ENCODE measurements around the gene MIF.

DNA sequence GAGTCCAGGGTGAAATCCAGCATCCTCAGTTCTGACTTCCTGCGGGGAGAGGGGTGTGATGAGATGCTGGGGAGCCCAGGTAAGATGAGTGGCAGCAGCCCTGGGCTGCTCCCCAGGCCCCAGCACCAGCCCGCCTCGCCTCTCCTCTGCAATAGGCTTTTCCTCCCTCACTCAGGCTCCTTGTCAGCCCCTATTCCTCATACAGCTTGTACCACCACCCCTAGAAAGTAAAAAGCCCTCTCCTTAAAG lies 12.1 kb upstream of the TOP3B start:
- PRO-cap: no peak
- RAMPAGE, long total RNA, 4 experiments: no peak in any of the 4 experiments

DNA sequence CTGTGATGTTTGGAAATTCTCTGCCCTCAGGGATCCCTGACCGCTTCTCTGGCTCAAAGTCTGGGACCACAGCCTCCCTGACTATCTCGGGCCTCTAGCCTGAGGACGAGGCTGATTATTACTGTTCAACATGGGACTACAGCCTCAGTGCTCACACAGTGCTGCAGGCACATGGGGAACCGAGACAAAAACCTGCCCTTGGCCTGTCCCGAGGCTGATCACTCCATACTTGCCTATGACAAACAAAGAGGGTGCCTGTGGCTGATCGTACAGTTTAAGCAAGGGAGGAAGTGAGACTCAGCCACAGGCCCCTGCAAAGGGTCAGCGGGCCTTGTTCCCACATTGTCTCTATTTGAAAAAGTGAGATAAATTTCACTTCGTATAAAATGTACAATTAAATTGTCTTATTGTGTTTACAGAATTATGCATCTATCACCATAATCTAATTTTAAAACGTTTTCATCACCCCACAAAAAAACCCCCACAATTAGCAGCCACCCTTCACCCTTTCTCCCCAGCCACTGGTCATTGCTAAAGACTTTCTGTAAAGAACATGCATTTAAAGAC lies 43.9 kb upstream of the TOP3B start:
- PRO-cap: no peak
- RAMPAGE, long total RNA, 4 experiments: no peak in any of the 4 experiments

GRCh38 chr22:22394792-22395123 lies 113.8 kb downstream of the ZNF280B start:
- PRO-cap: no peak
- RAMPAGE, long total RNA, 4 experiments: no peak in any of the 4 experiments

DNA sequence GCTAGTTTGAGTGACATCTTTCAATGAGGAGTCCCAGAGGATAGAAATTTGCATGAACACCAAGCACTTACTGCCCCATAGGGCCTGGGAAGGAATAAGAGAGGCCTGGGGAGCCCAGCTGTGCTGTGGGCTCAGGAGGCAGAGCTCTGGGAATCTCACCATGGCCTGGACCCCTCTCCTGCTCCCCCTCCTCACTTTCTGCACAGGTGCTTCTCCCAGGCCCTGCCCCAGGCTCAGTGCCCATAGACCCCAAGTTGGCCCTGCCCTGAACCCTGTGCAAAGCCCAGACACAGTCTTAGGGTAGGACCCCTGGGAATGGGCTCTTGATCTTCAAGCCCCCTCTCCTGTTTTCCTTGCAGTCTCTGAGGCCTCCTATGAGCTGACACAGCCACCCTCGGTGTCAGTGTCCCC lies 76.0 kb upstream of the IGLL5 start:
- PRO-cap: no peak
- RAMPAGE, long total RNA, 4 experiments: no peak in any of the 4 experiments

DNA sequence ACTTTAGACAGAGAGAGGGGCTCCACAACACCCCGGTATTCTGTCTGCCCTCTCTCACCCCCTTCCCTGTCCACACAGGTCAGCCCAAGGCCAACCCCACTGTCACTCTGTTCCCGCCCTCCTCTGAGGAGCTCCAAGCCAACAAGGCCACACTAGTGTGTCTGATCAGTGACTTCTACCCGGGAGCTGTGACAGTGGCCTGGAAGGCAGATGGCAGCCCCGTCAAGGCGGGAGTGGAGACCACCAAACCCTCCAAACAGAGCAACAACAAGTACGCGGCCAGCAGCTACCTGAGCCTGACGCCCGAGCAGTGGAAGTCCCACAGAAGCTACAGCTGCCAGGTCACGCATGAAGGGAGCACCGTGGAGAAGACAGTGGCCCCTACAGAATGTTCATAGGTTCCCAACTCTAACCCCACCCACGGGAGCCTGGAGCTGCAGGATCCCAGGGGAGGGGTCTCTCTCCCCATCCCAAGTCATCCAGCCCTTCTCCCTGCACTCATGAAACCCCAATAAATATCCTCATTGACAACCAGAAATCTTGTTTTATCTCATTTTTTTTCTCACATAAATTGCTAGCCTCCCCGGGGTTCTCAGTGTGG lies 7.8 kb downstream of the IGLL5 start:
- PRO-cap: no peak
- RAMPAGE, long total RNA, 4 experiments: no peak in any of the 4 experiments

- PRO-cap: no peak
- RAMPAGE, long total RNA, 4 experiments: no peak in any of the 4 experiments
These were observed 57.1 kb downstream of the BCR start for GRCh38 chr22:23237385-23237783.

DNA sequence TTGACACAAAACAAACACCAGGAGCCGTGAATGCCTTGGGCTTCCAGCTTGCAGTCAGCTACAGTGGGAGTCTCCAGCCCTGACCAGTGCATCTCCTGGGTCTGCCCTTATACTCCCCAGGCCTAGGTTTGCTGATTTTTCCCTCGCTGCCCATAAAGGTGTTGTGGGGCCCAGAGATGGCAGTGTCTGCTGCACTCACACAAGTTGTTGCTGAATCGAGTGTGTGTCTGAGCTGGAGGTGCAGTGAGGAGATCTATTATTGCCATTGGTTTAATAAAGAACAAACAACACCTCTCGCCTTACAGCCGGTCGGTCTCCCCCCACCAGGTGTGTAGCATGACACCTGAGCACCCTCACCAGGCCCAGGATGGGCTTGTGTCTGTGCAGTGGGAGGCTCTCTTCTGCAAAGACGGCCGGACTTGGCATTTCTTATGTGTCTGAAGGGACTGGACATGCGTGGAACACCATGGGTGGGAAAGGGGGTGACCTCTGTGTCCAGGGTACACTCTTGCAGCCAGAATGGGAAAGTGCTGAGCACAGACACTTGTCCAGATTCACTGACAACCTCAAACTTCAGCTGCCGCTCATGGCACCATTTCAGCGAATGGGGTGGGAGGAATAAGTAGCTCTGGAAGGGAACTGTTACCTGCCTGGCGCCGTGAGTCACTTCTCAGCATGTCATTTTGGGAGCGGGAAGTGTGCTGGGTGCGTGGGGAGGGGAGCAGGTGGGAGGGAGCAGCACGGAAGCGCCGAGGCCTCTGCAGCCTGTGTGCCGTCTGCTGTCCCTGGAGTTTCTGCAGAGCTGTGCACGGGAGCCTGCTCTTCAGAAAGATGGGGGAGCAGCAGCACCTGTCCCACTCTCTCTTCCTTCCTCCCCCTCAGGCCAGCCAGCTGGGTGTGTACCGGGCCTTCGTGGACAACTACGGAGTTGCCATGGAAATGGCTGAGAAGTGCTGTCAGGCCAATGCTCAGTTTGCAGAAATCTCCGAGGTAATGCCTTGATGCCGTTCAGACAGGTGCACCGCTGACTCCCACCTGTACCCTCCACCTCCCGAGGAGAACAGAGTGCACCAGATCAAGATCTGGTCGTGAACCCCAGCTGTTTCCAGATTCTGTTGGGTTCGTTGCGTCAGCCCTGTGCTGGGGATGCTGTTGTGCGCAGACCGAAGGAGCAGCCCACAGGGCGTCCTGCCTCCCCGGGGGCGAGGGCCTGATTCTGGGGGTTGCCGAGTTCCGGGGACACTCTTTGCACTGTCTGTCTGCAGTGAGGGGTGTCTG lies 87.7 kb downstream of the BCR start:
- PRO-cap: no peak
- RAMPAGE, long total RNA, 4 experiments: no peak in any of the 4 experiments

- PRO-cap: no peak
- RAMPAGE, long total RNA, 4 experiments: no peak in any of the 4 experiments
These were observed 103.6 kb downstream of the BCR start for GRCh38 chr22:23283584-23284709.

DNA sequence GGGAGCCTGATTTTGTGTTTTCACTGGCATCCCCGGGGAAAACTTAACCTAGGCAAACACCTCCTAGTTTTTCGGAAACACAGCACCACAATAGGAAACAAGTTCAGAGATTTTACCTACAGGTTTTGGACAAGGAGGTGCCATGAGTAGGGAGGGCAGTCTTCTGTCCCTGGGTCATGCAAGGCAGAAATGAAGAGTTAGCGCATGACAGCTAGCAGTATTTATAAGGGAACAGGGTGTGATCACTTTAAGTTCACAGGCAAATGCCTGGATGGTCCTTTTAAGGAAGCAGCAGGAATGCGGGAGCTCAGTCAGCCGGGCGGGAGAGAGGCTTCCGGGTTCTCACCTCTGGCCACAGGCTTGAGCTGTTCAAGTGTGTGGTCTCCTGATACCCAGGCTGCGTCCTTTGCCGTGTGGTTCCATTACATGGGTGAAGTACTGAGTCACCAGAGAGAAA lies 105.3 kb downstream of the BCR start:
- PRO-cap: no peak
- RAMPAGE, long total RNA, 4 experiments: no peak in any of the 4 experiments

- PRO-cap: no peak
- RAMPAGE, long total RNA, 4 experiments: no peak in any of the 4 experiments
These were observed 786 bp downstream of the CHCHD10 start for GRCh38 chr22:23767050-23767322.

DNA sequence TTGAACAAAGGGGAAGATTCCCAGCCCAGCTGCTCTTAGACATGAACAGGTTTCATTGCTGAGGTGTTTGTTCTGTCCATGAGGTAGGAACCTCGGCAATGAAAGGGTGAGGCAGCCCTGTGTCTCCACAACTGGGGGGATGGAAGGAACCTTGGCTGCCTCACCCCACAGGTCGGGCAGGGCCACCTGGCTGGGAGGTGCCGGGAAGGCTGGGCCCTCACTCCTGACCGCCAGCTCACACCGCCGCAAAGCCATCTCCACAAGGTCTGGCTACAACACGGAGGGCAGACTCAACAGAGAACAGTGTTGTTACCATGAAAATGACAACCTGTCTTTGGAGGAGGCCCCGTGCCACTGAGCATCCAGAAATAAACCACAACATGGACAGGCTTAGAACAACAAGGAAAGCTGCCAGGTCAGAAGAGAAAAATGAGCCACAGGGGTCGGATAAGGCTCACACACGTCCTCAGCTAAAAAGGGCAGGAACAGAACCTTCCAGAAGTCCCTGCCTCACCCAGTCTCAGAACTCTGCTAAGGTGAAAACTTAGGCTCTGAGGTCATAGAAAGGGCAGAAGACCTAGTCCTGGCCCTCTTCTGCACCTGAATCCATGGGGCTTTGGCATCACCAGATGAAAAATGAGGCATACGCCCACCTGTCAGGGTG lies 3.0 kb downstream of the DERL3 start:
- PRO-cap: no peak
- RAMPAGE, long total RNA, 4 experiments: no peak in any of the 4 experiments

DNA sequence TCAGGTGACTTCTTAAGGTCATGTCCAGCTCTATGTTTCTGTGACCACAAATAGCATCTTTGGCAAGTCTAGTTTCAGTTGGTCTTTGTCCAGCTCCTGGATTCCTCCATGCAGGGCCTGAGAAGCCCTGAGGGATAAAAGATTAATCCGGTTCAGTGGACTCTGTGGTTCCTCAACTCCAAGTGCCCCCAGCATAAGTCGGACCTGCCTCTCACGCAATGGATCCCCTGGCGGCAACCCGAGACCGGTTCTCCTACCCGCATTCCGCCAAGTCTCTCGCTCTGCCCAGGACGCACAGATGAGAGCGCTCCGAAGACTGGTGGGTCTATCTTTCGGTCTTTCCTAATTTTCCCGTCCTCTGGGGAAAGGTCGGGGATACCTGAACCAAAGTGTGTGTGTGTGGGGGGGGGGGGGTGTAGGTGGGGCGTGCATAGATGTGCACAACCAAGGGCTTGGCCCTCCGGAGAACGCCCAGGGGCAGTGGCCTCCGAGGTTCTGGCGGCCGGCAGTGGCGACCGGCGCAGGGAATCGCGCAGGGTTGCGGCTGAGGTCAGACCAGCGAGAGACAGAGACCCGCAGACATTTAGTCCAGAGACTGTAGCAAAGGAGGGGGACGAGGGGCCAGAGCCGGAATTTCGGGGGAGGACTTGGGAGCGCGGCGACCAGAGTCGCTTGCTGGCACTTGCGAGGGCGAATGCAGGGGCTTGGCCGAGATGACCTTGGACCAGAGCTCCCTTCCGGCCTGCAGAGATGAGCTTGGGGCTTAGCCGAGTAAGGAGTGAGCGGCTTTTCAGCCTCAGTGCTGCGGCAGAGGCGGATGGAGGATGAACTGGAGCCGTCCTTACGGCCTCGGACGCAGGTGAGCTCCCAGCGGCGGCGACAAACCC lies 759 bp upstream of the SLC2A11 start:
- PRO-cap: no peak
- RAMPAGE, long total RNA, 4 experiments: no peak in any of the 4 experiments

DNA sequence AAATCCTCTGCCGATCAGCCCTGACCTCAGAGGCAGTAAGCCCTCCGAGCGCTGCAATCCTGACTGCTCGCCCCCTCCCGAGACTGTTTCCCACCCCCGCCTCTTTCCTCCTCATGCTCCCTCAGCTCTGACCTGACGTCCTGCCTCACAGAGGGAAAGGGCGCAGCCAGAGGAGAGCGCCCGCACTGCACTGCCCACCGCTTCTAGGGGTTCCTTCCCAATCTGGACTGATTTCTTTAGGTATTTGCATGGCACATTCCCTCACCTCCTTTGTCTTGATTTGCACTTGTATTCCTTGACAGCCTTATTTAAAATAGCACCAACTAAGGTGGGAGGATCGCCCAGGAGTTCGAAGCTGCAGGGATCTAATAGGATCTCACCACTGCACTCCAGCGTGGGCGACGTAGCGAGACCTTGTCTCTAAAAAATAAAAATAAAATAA lies 624 bp downstream of the SLC2A11 start:
- PRO-cap: no peak
- RAMPAGE, long total RNA, 4 experiments: no peak in any of the 4 experiments

DNA sequence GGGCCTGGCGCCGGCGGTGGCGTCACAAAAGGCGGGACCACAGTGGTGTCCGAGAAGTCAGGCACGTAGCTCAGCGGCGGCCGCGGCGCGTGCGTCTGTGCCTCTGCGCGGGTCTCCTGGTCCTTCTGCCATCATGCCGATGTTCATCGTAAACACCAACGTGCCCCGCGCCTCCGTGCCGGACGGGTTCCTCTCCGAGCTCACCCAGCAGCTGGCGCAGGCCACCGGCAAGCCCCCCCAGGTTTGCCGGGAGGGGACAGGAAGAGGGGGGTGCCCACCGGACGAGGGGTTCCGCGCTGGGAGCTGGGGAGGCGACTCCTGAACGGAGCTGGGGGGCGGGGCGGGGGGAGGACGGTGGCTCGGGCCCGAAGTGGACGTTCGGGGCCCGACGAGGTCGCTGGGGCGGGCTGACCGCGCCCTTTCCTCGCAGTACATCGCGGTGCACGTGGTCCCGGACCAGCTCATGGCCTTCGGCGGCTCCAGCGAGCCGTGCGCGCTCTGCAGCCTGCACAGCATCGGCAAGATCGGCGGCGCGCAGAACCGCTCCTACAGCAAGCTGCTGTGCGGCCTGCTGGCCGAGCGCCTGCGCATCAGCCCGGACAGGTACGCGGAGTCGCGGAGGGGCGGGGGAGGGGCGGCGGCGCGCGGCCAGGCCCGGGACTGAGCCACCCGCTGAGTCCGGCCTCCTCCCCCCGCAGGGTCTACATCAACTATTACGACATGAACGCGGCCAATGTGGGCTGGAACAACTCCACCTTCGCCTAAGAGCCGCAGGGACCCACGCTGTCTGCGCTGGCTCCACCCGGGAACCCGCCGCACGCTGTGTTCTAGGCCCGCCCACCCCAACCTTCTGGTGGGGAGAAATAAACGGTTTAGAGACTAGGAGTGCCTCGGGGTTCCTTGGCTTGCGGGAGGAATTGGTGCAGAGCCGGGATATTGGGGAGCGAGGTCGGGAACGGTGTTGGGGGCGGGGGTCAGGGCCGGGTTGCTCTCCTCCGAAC lies at the start of gene MIF:
TSS of gene MIF (plus strand) at position 42 of the 1,001 bp plus-strand sequence.
- PRO-cap: unidirectional peak, plus-strand start at position 42 of the sequence
- RAMPAGE, long total RNA, 4 experiments: start-site peak on the plus strand in 4 of 4 experiments, centred at positions 70 to 89 of the sequence, 532 to 4,425 reads per replicate

DNA sequence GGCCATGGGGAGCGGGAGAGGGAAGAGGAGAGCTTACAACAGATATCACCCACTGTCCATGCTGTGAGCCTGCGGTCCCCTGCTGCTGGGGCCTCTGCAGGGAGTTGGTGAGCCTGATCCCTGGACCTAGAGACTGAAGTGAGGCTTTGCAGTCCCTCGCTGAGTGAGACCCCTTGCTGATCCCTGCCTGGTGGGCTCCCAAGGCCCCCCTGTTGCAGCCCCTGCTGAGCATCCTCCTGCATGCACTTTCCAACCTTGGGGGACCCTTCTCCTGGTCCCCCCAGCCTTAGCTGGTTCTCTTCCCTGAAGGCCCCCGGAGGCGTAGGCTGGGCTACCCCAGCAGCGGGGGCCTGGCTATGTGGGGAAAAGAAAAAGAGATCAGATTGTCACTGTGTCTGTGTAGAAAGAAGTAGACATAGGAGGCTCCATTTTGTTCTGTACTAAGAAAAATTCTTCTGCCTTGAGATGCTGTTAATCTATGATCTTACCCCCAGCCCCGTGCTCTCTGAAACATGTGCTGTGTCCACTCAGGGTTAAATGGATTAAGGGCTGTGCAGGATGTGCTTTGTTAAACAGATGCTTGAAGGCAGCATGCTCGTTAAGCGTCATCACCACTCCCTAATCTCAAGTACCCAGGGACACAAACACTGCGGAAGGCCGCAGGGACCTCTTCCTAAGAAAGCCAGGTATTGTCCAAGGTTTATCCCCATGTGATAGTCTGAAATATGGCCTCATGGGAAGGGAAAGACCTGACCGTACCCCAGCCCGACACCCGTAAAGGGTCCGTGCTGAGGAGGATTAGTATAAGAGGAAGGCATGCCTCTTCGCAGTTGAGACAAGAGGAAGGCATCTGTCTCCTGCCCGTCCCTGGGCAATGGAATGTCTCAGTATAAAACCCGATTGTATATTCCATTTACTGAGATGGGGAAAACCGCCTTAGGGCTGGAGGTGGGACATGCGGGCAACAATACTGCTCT lies 12.8 kb downstream of the MIF start:
- PRO-cap: no peak
- RAMPAGE, long total RNA, 4 experiments: no peak in any of the 4 experiments

DNA sequence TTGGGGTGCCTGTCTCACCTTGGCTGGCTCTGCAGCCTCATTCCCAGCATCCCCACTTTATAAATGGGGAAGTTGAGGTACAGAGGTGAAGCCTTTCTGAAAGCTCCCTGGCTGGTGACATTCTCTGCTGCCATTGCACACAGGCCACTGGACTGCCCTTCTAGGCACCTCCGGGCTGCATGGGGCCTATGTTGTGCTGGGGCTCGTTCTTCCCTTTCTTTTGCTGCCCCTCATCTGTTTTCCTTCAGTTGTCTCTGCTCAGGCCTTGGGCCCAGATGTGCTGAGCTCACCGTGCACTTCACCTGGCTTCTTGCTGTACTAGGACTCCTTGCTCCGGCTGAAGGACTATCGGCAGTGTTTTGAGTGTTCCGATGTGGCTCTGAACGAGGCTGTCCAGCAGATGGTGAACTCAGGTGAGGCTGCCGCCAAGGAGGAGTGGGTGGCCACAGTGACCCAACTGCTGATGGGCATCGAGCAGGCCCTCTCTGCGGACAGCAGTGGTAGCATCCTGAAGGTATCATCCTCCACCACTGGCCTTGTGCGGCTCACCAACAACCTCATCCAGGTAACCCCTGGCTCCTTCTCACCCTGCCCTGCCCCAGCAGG lies 59.5 kb downstream of the CABIN1 start:
- PRO-cap: no peak
- RAMPAGE, long total RNA, 4 experiments: no peak in any of the 4 experiments

DNA sequence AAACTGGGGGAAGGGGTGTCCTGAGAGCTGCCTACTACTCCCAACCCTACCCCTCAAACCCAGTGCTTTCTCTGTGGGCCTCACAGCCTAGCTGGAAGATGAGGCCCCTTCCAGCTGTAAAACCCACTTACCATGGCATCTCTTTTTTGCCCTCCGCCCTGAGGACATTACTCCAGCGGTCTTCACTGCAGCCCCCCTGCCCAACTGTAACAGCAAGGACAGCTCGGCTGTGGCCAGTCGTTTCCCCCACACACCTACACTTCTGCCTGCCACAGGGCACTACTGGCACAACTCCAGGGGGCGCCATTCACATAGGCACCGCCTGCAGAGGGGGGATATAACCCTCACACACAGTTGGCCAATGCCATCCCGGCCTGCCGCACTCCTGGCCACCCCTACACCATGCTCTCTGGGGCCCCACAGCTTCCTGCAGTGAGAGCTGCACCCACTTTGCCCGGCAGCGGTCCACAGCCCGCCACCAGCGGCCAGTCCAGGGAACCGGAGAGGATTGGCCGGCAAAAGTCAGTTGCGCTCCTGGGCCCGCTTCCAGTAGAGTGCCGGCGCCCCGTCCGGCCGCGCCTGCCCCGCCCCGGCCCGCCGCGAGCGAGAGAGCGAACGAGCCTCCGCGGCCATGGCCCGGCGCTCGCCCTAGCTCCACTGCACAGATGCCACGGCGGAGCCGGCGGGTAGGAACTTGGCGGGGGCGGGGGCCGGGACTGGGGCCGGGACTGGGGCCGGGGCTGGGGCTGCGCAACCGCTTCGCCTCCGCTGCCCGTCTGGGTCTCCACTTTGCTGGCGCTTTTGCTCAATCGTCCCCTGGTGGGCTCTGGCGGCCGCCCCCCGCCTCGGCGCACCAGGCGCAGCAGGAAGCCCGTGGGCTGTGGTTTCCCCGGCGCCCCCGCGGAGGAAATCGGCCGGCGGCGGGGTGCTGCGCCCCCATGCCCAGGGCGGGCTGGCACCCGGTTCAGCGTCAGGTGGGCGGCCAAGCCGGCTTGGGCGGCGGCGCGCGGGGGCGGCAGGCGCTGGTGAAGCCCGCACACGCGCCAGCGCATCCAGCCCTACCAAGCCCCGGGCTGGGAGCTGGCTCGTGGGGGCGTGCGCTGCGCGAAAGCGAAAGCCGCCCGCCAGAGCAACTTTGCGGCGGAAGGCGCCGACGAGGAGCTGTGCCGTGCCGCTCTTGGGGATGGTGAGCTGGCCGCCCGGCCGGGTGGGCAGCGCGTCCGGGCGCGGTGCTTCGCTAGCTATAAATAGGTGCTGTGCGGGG lies 25.5 kb upstream of the SUSD2 start:
- PRO-cap: unidirectional peak, plus-strand start at position 549 of the sequence; unidirectional peak, plus-strand start at position 662 of the sequence
- RAMPAGE, long total RNA, 4 experiments: start-site peak on the plus strand in 2 of 4 experiments, centred at positions 591 to 608 of the sequence, 71 to 145 reads per replicate

DNA sequence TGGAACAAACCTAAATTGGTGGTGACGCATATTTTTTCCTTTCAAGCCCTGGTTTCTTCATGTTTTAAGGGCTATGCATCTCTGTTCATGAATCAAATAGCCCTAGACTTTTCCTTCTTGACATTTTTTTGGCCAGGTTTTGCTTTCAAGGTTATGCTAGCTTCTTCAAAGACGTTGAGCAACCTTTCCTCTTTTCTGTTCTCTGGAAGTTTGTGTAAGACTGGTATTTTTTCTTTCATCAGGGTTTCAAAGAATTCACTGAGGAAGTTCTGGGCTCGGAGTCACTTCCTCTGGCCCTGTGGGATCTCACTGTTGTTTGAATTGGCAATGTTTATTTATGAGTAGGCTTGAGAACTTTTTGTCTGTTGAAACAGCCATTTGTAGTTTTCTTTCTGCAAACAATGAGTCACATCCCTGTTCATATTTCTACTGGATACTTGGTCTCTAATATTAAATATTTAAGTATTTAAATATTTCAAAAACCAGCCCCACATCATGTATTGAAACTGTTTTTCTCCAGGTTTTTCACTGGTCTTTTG lies 26.7 kb downstream of the SUSD2 start:
- PRO-cap: no peak
- RAMPAGE, long total RNA, 4 experiments: no peak in any of the 4 experiments

DNA sequence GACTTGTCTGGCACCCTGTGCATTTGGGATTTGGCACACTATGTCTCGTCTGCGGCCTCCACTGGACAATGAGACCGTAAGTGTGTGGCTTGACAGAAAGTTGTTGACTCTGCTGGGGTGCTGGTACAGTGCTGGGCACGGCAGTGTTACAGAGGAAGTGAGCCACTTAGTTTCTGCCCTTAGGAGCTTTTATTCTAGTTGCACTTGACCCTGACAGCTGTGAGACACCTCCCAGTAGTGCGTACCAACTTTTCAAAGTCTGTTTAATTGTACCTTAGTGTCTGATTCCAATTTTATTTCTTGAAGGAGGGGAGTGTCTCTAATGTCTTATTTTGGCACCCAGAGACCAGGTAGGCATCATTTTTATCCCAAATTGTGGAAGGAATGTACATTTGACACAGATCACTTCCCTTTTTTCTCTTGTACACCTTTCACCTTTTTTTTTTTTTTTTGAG lies 4.5 kb downstream of the SPECC1L start:
- PRO-cap: no peak
- RAMPAGE, long total RNA, 4 experiments: no peak in any of the 4 experiments

DNA sequence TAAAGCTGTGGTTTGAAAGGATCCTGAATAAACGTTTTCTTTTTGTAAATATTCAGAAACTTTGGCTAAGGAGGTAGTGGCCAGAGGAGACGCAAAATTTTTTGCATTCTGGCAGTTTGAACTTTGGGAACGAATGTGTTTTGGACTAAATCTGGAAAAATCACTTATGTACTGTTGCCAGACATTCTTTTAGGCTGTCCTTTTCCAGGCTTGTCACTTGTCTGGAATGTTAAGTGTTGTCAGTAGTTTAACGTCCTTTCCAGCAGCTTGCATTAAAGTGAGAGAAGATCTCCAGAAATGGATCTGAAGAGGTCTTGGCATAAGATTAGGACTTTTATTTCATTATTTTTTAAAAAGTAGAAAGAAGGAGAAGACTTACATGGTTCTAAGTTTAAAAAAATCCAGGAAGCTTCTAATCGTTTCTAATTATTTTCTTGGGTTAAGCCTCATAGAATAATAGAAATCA lies 18.5 kb downstream of the SPECC1L start:
- PRO-cap: no peak
- RAMPAGE, long total RNA, 4 experiments: no peak in any of the 4 experiments

Measured in sigmoid colon (tissue), 4 donors.